Metanephros (tissue), 2 donors: ENCODE data around the genes GPD2 and TANC1.

DNA sequence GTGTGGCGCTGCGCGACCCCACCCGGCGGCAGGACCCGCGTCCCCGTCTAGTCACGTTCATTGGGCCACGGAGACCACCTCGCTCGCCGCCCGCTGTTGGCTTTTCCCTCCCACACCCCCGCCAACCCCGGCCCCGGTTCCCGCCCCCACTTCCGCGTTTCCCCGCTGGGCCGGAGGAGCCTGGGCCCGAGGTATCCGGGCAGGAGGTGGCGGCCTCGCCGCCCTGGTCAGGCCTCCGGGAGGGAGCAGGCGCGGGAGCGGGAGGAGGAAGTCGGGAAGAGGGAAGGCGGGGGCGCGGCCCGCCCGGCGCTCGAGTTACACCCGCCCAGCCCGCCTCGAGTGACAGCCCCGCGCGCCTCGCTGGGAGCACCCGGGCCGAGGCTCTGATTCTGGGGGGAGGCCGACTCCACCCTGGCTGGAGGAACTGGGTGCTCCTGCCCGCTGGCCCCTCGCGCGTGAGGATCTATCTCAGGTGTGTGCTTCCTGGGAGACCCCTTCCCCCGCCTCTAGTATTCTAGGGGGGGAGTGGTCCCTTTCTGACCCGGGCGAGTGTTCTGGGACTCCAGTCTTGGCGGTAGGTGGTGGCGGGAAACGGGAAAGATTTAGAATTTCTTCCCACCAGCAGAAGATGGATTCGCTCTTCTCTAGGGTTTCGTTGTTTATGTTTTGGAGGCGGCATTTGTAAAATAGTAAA, at the start of gene GPD2:
GPD2 (plus strand) TSS at position 338 of the 694 bp plus-strand sequence.
- RAMPAGE, long total RNA: no peak

DNA sequence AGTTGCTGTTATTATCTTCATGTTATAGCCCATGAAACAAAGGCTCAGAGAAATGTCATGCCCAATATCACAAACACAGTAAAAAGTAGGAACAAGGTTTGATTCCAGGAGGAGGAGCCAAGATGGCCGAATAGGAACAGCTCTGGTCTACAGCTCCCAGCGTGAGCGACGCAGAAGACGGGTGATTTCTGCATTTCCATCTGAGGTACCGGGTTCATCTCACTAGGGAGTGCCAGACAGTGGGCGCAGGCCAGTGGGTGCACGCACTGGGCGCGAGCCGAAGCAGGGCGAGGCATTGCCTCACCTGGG, 42.8 kb upstream of the ERMN start:
- RAMPAGE, long total RNA: no peak

- RAMPAGE, long total RNA: no peak
Measured at GRCh38 chr2:157417860-157418737, 25.8 kb downstream of the CYTIP start.

DNA sequence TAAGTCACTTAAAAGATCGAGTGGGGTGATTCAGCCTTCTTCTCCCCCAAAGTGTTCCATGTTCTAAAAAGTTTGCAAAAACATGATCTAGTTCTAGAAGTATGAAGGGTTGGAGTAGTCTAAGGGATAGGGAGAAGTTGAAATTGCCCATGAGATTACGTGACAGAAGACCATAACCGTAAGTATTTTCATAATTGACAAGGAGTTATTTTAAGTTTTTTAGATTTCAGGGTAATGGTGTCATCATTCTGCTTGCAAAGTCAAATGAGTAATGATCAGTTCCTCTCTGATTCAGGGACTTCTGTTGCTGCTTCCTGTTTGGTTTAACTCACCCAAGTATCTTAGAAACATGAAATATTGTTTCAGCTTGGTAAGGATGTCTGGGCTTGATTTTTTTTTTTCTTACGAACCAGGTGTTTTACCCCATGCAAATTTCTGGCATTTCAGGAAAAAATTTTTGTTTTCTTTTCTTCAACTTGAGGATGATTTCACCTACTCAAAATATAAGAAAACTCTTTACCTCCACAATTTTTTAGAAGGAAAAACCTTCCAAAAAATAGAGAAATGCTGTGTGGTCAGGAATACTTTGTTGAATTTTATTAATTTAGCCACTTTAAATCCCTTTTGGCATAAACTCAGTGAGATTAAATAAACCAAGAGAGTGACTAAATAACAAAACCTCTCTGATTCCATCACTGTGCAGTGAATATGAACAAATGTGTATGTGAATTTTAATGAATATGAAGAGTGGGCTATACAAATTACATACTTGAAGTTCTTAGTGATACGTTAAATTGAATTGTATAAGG, 25.6 kb upstream of the CYTIP start:
- RAMPAGE, long total RNA: no peak

GRCh38 chr2:157470196-157470747, 26.4 kb upstream of the CYTIP start:
- RAMPAGE, long total RNA: no peak

DNA sequence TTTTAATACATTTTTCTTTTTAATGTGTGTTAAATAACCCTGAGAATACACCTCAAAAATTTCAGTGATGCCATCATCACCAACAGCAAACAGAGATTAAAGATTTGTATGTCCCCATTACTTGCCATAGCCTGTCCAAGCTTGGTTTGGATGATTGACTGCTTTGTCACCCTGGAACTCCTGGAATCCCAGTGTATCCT, 28.8 kb upstream of the CYTIP start:
- RAMPAGE, long total RNA: no peak

GRCh38 chr2:157741722-157742485, 113.2 kb upstream of the ACVR1C start:
- RAMPAGE, long total RNA: no peak

GRCh38 chr2:157831192-157831619, 44.9 kb downstream of the ACVR1 start:
- RAMPAGE, long total RNA: no peak

- RAMPAGE, long total RNA: no peak
Measured at GRCh38 chr2:158458601-158459097, 1.9 kb downstream of the PKP4 start.

DNA sequence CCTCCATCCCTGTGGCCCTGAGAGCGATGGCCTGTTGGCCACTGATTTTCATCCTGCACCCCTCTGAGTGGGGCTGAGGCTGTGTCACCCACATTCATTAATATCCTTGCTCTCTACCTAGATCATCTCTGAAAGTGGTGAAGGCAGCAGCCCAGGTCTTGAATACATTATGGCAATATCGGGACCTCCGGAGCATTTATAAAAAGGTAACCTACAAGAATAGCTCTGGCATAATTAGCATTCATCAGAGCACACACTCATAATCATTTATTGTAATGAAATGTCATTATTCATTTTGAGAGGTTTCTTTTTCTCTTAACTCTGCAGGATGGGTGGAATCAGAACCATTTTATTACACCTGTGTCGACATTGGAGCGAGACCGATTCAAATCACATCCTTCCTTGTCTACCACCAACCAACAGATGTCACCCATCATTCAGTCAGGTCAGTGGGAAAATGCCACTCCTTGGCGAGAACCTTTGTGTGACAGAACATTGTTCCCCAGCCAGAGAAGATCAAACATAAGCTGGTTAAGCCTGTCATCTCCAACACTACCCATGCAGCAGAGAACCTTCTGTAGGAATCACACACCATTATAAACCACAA, 121.5 kb upstream of the DAPL1 start:
- RAMPAGE, long total RNA: no peak

DNA sequence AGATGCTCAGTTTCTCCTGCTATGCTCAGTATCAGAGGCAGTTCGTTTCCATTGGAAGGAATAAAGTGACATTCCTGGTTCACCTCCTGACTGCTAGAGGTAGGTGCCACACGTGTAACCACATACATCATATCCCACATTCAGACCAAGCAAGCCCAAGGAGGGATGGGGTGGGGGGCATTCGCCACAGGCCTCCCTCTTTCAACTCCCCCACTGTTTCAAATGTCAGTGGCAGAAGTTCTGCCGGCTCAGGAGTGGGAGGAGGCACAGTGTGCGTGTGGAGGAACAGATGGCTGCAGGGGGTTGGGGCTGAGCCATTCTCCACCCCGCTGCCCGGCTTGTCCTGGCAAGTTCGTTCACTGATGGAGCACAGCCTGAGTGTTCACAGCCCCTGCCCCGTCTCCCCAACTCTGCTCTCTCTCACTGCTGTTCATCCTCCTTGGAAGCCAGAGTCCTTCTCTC, 75.4 kb upstream of the TANC1 start:
- RAMPAGE, long total RNA: no peak

DNA sequence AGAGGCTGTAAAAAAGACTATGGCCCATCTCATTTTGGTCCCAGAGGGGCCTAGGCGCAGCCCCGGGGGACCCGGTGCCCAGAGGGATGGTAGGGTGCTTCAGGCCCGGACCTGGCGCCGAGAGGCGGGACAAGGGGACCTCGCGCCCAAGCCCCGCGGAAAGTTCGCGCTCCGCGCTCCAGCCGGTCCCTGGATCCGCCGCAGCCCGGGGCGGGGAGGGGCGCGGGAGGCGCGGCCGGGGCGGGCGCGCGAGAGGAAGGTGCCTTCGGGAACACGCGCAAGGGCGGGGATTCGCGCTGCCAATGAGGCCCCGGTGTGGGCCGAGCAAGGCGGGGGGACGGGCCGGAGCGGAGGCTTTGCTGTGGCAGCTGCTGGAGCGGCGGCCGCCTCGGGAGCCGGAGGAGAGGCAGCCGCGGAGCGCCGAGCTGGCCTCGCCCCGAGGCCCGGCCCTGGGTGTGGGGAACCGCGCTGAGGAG, at the start of gene TANC1:
TANC1 (plus strand) TSS at position 353 of the 476 bp plus-strand sequence.
- RAMPAGE, long total RNA: no peak

DNA sequence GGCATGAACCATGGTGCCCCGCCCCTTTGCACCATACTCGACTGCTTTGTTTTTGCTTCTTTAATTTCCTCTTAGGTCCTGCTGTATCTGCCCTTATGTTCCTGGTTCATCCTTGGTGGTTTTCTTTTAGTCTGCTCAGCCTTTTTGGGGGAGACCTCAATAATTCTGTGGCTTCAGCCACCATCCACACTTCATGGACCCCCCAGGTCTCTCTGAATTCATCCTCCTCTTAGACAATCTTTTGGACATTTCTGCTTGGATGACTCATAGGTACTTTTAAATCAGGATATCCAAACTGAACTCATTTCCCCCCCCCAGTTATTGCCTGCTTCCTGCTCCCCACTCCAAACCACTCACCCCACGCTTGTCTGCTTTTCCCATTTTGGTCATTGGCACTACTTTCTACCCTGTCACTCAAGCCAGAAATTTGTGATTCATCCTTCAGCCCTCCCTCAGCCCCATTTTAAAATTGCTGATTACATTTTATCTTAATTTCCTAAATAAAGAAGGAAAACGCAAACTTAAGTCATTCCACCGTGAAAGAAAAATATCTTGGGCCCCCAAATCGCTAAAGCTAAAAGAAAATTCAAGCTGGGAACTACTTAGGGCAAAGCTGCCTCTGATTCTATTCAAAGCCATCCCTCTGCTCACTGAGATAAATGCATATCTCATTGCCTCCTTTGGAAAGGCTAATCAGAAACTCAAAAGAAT, 78.6 kb downstream of the TANC1 start:
- RAMPAGE, long total RNA: no peak

DNA sequence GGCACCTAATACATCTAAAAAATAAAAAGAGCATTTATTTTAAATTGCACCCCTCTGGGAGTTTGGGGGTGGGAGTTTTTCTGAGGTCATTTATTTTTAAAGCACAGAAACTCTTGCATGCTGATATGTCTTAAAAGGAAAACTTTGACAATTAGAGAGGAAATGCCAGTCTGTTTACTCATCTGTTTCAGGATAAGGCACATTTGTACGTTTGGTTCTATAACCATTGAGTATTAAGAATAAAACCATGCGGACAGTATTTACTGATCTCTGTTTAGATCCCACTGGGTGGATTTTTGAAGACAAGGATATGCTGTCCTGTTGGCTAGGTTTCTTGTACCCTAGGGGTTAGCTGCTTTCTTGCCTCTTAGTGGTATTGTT, 122.9 kb downstream of the TANC1 start:
- RAMPAGE, long total RNA: no peak

DNA sequence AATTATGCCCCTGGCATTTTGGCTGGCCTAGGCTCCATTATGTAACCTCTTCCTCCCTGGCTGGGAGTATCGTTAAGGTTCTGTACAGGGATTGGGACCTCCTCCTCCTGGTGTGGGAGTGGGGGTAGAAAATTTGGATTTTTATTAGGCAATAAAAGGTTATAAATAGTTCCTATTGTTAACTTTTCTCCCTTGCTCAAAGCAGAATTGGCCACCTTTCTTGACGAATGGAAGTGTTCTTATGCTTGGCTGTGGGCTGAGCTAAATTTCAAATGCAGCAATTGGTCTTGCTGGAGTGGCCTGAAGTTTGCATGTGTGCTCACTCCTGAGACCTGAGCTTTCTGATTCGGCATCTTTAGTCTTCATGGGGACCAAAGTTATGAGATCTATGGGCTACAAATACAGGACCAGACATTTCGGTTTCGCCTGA, 148.7 kb downstream of the WDSUB1 start:
- RAMPAGE, long total RNA: no peak

GRCh38 chr2:159153292-159154031, 133.0 kb downstream of the WDSUB1 start:
- RAMPAGE, long total RNA: no peak

- RAMPAGE, long total RNA: no peak
Measured at GRCh38 chr2:159225788-159226002, 60.8 kb downstream of the WDSUB1 start.

- RAMPAGE, long total RNA: no peak
Measured at GRCh38 chr2:159497077-159497818, 119.1 kb downstream of the BAZ2B start.

DNA sequence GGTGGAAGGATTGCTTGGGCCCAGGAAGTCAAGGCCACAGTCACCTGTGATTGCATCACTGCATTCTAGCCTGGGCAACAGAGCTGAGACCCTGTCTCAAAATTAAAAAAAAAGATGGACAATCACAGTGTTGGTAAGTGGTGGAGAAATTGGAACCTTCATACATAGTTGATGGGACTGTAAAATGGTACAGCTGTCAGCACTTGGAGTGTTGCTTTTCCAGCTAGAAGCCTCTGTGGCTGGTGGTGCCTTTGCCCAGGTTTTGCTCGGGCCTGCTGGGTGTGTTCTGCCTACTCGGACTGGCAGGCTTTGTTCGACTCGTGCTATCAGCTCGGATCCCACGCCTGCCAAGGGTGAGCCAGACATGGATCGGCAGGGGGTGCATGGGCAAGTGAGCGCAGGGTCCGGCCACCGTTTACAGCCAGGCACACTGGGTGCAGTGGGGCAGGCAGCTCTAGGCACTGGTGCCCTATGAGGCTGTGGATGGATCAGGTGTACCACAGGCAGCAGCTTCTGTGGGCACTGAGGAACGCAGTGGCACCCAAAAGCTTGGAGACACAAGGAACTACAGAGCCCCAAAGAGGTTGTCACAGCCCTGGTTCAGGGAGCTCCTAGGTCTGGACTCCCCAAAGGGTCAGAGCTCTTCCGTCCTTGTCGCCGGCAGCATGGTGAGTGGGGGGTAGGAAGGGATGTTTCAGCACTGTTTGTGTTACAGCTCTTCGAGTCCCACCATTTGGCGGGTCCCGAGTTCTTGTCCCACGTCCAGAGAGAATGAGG, 25.6 kb downstream of the MARCHF7 start:
- RAMPAGE, long total RNA: no peak

- RAMPAGE, long total RNA: no peak
Measured at GRCh38 chr2:159767302-159768278, 30.4 kb downstream of the CD302 start.